AG04449 (cell line): ENCODE measurements around a stretch of chr13.

- RRBS, result no CpG with 5 or more reads among the region's 13 CpGs
Observed at GRCh38 chr13:110160954-110161600, 145.9 kb downstream of the COL4A1 start.

DNA sequence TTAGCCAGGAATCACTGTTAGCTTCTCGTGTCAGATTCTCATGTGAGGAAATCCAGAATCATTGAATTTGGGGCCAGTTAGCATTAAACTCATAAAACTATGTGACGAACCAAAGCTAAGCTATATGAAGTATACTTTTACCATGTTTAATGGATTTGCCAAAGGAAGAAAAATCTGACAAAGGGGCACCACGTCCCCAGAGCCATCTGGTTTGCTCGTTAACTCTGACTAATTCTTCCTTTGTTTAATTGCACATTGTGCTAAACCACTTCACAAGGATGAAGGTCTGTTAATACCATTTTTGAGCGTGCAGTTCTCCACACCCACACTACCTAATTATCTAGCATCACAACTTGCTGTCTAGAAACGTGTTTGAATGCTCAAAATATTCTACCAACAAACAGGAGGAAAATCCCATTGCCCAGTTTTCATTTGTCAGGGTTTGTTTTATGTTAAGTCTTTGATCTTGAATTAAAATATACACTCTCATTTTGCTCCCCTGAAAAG lies 74.8 kb downstream of the COL4A1 start:
- RRBS, result no CpG with 5 or more reads among the region's 6 CpGs

DNA sequence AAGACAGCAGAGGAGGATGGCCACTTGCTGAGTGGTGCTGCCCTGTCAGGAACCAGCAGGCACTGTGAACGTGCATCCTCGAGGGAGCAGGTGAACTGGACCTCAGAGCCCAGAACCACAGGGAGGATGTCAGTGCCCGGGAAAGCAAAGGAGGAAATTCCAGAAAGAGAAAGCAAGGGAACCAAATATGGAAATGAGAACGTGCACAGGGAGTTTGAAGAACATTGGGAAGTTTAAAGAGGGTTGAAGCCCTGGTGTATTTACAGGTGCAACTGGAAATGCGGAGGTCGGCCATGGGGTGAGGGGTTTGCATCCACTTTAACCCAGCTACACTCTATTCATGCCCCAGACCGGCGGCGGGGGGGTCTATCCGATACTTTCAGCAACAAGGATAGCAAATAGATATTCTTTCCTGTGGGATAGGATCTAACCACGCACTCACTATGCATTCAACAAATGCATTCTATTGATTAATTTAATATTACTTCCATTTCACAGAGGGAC lies 50.5 kb downstream of the COL4A1 start:
- RRBS, result no CpG with 5 or more reads among the region's 11 CpGs

DNA sequence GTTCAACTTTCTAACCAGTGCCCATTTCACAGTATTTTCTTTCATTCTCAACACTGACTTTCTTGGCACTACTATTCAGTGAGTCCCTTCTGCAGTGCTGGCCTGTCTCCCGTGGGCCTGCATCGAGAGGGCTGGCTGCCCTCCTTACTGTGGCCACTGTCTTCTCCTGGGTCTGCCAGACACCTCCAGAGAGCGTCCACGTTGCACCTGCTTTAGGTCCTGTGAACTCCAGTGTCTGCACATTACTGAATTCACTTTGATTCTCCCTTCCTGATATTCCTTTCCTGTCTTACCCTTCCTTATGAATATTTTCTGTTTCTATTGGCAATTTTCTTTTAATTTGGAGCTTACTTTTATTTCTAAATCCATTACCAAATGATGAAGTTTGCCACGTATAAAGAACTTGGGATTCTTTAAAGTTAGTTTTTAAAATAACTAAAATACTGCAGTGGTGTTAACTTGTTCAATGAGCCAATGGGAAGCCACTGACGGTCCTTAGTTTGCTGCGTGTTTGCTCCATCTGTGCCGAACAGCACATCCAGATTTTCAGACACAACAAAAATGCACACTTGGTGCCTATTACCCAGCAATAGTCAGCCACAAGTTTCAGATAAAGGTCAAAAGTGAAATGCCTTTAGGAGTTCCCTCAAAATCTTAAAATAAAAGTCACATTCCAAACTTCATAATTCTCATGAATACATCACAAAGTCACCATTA lies 27.1 kb downstream of the COL4A1 start:
- RRBS, result no CpG with 5 or more reads among the region's 8 CpGs

DNA sequence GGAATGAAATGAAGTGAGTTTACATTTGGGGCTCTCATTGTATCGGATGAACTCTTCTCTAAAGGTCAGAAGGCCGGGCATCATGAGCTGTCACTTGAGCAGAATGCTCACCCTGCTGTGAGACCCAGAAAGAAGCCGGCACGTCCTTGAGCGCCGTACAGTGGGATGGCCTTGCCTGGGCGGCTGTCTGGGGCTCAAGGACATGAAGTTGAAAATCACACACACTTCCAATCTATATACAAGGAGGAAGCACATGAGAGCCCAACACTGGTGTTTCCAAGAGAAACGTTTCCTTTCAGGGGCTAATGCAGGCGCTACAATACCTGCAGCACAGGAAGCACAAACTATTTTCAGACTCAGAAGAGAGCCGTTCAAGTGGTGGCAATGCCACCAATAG lies 19.5 kb downstream of the COL4A1 start:
- RRBS, result 100% methylated on average over 2 of the region's 10 CpGs

GRCh38 chr13:110297045-110297389 lies 9.9 kb downstream of the COL4A1 start:
- RRBS, result no CpG with 5 or more reads among the region's 4 CpGs

DNA sequence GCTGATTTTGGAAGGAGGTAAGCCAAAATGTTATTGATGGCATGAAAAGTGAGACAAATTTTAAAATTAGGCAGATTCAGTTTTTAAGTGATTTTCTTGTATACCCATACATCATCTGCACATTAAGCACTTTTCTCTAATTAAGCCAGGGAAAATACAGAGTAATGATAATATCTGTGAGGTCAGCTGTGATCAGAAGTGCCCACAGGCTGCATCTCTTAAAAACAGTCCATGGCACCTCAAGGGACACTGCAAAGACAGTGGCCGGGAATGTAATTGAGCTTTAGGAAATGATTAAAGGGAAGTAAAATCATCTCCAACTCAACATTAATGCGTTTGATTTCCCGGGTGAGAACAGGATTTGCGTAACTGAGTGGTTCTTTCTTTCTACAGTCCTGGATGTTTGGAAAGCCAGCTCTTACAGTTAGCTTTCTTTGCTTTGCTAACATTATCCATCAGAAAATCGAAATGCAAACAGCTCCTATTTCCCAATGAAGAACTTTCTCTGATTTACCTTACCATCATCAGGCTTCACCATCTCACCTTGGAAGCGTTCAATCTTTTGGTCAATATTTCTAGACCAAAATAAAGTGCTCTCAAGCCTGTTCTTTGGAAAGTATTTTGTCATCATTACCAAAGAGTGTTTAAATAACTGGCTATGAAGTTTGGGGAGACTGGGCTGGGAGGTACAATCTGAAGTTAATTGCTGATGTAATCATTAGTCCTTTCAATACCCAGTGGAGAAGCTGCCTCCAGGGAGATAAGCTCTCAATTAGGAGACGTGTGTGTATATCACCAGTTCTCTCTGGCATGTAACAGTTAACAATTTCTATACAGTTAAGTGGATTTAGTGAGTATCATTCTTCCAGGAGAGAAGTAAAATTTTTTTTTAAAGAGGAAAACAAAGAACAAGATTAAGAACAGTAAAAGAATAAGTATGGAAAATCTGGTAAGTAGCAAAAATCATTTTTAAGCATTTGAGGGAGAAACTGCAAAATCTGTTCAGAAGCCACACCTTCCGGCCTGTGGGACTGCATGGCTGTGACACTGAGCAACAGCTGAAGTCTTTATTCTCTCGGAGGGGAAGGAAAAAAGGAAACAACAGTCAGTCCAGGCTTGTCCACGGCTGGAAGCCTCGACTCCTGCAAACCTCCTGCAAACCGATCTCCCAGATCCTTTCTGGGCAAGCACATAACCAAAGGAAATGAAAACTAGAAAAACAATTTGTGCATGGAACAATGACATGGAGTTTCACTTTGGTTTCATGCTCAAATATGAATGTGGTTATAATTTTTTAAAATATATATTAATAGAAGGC lies 1.5 kb downstream of the COL4A1 start:
- RRBS, result 4% methylated on average over 1 of the region's 12 CpGs

- RRBS, result no CpG with 5 or more reads among the region's 7 CpGs
Observed at GRCh38 chr13:110312500-110313266, 5.6 kb downstream of the COL4A2 start.

- RRBS, result 90% methylated on average over 2 of the region's 4 CpGs
Observed at GRCh38 chr13:110314921-110315223, 7.8 kb downstream of the COL4A2 start.

- RRBS, result no CpG with 5 or more reads among the region's 22 CpGs
Observed at GRCh38 chr13:110411960-110413092, 105.2 kb downstream of the COL4A2 start.

DNA sequence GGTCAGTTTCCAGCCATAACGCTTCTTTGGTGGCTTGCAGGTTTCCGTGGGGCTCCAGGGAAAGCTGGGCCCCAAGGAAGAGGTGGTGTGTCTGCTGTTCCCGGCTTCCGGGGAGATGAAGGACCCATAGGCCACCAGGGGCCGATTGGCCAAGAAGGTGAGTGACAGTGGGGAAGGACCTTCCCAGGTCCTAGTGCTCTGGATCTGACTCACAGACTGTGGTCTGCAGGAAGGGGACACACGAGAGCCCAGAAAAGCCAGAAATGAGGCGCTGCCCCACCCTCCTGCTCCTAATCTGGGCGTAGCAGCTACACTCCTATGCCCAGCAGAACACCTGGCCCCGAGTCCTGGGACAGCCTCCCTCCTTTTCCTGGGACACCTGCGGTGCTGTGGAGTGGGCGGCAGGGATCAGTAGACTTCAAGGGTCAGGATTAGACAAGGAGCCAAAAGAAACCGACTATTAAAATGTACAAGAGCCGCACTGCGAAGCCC lies 57.4 kb downstream of the RAB20 start:
- RRBS, result no CpG with 5 or more reads among the region's 14 CpGs

DNA sequence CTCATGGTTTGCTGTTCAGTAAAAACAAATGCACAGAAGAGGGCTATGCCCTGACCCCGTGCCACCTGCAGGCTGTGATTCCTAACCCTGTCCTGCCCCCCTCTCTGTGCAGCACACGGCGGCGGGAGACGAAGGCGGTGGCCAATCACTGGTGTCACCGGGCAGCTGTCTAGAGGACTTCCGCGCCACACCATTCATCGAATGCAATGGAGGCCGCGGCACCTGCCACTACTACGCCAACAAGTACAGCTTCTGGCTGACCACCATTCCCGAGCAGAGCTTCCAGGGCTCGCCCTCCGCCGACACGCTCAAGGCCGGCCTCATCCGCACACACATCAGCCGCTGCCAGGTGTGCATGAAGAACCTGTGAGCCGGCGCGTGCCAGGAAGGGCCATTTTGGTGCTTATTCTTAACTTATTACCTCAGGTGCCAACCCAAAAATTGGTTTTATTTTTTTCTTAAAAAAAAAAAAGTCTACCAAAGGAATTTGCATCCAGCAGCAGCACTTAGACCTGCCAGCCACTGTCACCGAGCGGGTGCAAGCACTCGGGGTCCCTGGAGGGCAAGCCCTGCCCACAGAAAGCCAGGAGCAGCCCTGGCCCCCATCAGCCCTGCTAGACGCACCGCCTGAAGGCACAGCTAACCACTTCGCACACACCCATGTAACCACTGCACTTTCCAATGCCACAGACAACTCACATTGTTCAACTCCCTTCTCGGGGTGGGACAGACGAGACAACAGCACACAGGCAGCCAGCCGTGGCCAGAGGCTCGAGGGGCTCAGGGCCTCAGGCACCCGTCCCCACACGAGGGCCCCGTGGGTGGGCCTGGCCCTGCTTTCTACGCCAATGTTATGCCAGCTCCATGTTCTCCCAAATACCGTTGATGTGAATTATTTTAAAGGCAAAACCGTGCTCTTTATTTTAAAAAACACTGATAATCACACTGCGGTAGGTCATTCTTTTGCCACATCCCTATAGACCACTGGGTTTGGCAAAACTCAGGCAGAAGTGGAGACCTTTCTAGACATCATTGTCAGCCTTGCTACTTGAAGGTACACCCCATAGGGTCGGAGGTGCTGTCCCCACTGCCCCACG lies 49.4 kb downstream of the RAB20 start:
- RRBS, result no CpG with 5 or more reads among the region's 43 CpGs

- RRBS, result 80% methylated on average over 1 of the region's 20 CpGs
Observed at GRCh38 chr13:110529577-110530263, 31.8 kb downstream of the RAB20 start.

GRCh38 chr13:110557335-110558497 lies 3.8 kb downstream of the RAB20 start:
- RRBS, result 100% methylated on average over 1 of the region's 30 CpGs

DNA sequence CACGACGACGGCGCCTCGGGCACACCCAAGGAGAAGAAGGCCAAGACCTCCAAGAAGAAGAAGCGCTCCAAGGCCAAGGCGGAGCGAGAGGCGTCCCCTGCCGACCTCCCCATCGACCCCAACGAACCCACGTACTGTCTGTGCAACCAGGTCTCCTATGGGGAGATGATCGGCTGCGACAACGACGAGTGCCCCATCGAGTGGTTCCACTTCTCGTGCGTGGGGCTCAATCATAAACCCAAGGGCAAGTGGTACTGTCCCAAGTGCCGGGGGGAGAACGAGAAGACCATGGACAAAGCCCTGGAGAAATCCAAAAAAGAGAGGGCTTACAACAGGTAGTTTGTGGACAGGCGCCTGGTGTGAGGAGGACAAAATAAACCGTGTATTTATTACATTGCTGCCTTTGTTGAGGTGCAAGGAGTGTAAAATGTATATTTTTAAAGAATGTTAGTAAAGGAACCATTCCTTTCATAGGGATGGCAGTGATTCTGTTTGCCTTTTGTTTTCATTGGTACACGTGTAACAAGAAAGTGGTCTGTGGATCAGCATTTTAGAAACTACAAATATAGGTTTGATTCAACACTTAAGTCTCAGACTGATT lies 6.2 kb downstream of the ING1 start:
- RRBS, result no CpG with 5 or more reads among the region's 25 CpGs

DNA sequence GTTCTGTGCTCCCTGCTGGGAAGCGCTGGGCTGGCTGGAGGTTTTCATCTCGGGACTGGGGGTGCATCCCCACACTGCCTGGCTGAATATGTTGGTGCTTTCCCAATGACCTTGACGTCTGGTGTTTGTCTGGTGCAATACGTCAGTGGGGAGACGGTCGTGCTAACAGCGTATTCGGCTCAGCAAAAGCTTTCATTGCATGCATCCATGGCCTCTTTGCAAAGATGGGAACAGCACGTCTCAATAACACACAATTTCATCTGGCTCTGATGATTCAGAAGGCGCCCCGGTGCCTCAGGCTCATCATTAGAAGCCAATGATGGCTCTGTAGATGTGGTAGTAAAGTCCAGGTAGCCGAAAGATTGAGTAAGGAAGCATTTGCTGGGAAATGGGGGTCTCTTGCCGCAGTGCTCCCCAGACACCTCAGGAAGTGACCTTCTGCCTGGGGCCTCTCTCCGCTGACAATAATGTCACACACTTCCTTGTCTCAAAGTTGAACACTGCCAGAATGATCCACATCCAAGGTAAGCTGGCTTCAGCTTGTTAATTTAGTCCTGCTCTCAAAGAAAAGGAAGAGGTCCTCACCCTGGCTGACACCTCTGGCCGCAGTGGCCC lies 97.7 kb downstream of the ING1 start:
- RRBS, result no CpG with 5 or more reads among the region's 15 CpGs

- RRBS, result no CpG with 5 or more reads among the region's 2 CpGs
Observed at GRCh38 chr13:110898426-110898751, 16.5 kb downstream of the ANKRD10 start.

GRCh38 chr13:111031306-111032179 lies 83.6 kb upstream of the ARHGEF7 start:
- RRBS, result no CpG with 5 or more reads among the region's 12 CpGs

DNA sequence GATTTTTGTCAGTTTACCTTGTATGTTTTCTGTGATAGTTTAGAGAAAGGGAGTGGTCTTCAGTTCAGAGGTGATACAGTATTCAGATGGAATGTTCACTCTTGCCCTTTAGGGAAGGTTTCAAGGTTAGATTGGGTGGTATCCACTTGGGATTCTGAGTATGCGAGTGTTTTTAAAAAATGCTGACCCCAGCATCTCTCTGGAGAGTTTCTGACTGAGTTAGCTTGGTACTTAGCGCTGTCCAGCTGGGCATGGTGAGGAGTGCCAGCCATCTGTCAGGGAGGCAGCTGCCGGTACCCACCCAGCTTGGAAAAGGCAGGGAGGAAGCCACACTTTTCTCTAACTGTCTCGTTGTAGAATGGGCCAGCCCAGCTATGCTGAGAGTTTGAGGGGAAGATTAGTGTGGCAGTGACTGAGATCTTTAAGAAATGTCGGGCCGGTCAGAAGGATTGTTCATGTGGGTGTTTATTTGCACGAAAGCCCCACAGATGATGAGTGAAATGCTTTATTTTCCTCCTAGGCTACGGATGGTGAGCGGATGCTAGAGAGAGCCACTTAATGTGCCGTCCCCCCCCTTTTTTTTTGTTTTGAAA lies 63.4 kb downstream of the ARHGEF7 start:
- RRBS, result no CpG with 5 or more reads among the region's 10 CpGs

DNA sequence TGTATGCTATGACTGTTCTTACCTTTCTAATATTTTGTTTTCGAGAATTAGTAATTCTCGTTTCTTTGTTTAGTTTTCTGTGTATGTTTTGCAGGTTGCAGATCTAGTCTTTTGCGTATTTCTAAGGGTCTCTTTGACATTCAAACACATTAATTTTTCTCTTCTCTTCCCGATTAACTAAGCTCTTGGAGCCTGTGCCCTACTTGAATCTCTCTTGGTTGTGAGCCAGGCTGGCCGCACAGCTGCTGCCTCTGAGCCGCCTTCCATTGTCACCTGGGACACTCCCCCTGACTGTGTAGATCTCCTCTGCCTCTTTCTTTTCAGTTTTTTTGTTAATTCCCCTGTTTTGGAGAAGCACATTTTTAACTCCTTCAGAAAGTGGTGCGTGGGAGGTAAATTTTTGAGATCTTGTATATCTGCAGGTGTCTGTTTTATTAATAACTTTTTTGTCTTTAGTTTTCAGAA lies 100.5 kb downstream of the ARHGEF7 start:
- RRBS, result no CpG with 5 or more reads among the region's 7 CpGs